Measurements from ENCODE around the genes MAGEH1 and ZC3H12B.

- RRBS = no CpG with 5 or more reads among the region's 6 CpGs
Observed at GRCh38 chrX:53086976-53087684, 5.0 kb downstream of the TSPYL2 start.

GRCh38 chrX:53225328-53225811 lies 363 bp upstream of the KDM5C start:
- RRBS = 3% methylated on average over 7 of the region's 25 CpGs

- RRBS = no CpG with 5 or more reads among the region's 4 CpGs
Observed at GRCh38 chrX:53542274-53542825, 108.2 kb upstream of the HSD17B10 start.

- RRBS = no CpG with 5 or more reads among the region's 2 CpGs
Observed at GRCh38 chrX:53590781-53591239, 95.7 kb downstream of the HUWE1 start.

DNA sequence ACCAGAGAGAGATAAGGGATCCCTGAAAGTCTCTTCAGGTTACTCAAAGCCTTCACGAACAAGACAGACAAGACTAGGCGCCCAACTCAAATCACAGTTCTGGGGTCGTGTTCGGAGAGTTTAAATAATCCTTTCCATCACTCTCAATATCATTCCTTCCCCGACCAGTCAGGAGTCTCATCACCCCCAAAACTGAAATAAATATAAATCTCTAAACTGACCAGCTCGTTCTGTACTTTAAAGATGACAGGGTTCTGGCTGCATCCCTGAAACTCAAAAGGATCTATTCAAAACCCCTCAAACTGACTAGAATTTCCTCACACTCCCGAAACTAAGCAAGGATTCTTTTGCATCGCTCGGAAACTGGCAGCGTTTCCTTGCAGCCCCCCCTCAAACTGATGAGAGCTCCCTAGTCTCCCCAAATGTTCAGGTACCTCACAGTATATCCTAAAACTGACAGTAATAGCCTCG lies 964 bp downstream of the PHF8 start:
- RRBS = no CpG with 5 or more reads among the region's 11 CpGs

- RRBS = no CpG with 5 or more reads among the region's 31 CpGs
Observed at GRCh38 chrX:54044569-54045574, 599 bp upstream of the PHF8 start.

- RRBS = no CpG with 5 or more reads among the region's 6 CpGs
Observed at GRCh38 chrX:54562507-54562767, 32.4 kb downstream of the GNL3L start.

DNA sequence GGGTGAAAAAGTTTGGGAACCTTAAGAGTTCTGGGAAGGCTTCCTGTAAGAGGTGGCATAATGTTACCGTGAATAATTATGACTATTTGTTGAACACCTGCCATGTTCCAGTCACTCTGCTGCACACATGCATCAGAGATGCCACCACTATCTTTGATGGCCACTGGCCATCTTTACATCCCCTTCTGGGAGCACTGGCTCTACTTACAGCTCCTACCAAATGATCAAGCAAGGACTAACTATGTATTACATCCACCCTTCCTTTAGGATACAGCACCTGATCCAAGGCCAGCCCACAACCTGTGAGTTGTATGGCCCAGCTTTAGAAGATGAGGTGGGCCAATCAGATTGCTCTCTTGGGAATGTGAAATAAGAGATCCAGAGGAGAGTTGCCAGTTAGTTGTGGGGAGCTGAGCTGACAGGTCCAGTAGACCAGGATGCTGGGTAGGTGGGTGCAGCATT lies 111.4 kb downstream of the GNL3L start:
- RRBS = no CpG with 5 or more reads among the region's 1 CpG

DNA sequence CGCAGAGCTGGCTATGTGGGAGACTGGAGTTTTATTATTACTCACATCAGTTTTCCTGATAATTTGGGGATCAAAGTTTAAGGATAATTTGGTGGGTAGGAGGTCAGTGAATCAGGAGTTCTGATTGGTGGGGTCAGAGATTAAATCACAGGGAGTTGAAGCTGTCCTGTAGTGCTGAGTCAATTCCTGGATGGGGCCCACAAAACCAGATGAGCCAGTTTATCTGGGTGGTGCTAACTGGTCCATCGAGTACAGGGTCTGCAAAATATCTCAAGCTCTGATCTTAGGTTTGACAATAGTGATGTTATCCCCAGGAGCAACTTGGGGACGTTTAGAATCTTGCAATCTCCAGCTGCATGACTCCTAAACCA lies 18.0 kb upstream of the PAGE5 start:
- RRBS = no CpG with 5 or more reads among the region's 3 CpGs

GRCh38 chrX:55210813-55211432 lies 9.2 kb upstream of the PAGE5 start:
- RRBS = no CpG with 5 or more reads among the region's 12 CpGs

DNA sequence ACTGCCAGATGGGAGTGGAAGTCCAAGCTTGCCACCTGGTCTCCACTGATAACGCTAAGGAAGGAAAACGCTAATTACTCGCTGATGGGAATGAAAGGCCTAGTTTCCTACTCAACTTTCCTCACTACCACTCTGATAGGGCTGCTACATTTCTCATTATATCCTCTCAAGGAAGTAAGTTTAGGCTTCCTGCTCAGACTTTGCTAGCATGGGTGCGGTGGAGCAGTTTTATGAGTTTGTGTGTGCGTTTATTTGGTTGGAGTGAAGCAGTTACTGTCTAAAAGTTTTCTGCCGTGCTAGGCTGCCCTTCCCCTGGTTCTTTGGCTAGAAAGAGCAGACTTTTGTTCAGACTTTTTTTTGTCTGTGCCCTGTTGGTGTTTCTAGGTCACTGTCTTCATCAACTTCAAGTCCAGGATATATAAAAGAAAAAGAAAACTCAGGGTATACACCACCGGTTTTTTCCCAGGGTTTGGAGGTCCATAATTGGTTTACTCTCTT lies 62.5 kb upstream of the PAGE3 start:
- RRBS = no CpG with 5 or more reads among the region's 7 CpGs

GRCh38 chrX:55451653-55452312 lies at the start of gene MAGEH1:
MAGEH1 (plus strand) TSS chrX:55452127.
- RRBS = no CpG with 5 or more reads among the region's 26 CpGs

DNA sequence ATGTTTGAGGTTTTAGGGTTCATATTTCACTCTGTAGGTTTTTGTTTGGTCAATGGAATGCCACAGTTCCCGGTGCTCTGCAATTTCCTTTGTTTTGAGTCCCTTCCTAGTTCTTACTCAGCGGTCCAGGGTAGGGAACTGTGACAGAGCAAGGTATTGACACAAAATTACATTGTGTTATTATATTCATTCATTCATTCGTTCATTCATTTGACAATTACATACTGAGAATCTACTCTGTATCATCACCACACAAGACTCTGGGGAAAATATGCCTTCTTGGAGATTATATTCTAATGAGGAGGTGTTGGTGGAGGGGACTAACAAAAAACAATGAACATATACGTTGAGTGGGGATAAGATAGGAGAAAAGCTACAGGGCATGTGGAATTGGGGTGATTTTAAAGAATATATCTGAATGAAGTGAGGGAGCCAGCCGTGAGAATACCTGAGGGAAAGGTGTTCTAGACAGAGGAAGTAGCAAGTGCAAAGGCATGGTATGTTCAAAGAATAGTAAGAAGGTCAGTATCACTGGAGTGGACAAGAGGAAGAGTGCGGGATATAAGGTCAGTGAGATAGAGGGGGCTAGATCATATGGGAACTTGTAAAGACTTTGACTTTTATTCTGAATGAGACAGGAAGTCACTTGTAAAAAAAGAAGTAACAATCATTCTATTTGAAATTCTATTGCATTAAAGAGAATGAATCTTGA lies 192.6 kb downstream of the RRAGB start:
- RRBS = no CpG with 5 or more reads among the region's 6 CpGs

DNA sequence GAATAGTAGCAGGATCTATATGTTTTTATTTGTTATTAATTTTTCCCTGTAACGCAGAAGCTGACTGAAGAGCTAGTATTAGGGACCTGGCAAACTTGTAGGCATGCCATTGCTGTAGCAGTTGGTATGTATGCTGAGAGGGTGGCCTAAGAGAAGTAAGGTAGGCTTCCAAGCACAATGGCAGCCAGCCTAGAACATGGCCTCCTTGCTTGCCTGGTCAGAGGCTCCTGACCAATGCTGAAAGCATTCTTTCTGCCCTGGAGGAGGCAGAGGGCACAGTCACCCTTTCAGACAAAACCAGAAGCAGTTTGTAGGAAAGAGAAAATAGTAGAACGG lies 215.0 kb upstream of the KLF8 start:
- RRBS = no CpG with 5 or more reads among the region's 2 CpGs

DNA sequence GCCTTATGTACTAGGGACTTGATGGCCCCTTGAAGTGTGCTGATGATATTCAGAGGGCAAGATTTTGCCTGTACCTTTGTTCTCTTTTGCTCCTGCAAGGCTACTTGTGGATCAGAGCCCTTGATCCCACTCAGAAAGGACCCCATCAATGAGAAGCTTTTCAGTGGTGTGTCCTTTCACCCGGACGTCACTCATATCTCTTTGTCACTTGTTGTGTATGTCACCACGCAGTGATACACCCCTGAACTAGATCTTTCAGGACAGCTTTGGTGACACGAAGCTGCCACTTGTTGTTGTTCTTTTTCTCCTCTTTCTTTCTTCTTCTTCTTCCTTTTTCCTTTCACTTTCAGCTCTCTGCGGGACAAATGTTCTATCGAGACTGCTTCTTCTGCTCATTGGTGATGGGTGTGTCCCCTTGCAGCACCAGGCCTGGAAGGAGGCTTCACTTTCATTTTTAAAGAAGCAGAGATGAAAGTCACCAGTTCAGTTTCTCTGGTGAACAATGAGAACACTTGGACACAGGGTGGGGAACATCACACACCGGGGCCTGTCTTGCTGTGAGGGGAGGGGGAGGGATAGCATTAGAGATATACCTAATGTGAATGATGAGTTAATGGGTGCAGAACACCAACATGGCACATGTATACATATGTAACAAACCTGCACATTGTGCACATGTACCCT lies 83.6 kb downstream of the NBDY start:
- RRBS = no CpG with 5 or more reads among the region's 7 CpGs

DNA sequence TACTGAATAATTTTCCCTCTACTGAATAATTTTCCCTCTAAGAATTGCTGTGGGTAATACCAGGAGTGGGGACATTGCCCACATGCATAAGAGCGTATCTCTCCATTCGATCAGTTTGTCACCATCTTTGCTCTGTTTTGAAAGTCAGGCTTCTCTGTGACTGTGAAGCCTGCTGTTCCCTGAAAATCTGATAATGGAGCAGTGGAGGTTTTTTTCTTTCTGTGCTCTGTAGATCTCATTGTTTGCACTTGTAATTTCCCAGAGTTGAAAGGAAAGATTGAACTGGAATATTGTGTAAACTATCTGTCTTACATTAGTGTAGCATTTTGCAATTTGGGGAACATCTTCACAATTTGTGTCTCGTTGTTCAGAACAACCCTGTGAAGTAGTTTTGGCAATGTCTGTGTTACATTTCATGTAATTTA lies 4.3 kb downstream of the ZXDB start:
- RRBS = no CpG with 5 or more reads among the region's 3 CpGs

GRCh38 chrX:63755257-63755720 lies 29.7 kb downstream of the ARHGEF9 start:
- RRBS = no CpG with 5 or more reads among the region's 12 CpGs

GRCh38 chrX:65034021-65034997 lies at the start of gene ZC3H12B:
ZC3H12B (plus strand) TSS chrX:65034826.
- RRBS = no CpG with 5 or more reads among the region's 42 CpGs

GRCh38 chrX:65514503-65515028 lies 20.0 kb downstream of the LAS1L start:
- RRBS = no CpG with 5 or more reads among the region's 7 CpGs

- RRBS = no CpG with 5 or more reads among the region's 5 CpGs
Observed at GRCh38 chrX:65643016-65643959, 24.2 kb upstream of the MSN start.

Measured in HCT116 (cell line).